Neural progenitor cell (in vitro differentiated cells): ENCODE data around the gene SLC39A10.

DNA sequence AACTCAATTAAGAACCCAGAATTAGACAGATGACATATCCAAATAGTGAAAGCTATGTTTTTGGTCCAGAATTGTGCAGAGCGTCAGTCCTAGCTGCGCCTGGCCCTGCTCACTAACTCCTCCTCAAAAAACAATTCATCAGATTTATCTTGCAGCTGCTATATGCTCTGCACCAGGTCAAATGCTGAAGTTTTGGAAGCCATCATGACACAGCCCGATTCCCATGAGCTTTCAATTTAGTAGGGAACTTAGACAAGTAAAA, 20.0 kb upstream of the NAB1 start:
- RAMPAGE, long total RNA, result no peak

- RAMPAGE, long total RNA, result no peak
Measured at GRCh38 chr2:190683777-190684215, 34.9 kb downstream of the NAB1 start.

DNA sequence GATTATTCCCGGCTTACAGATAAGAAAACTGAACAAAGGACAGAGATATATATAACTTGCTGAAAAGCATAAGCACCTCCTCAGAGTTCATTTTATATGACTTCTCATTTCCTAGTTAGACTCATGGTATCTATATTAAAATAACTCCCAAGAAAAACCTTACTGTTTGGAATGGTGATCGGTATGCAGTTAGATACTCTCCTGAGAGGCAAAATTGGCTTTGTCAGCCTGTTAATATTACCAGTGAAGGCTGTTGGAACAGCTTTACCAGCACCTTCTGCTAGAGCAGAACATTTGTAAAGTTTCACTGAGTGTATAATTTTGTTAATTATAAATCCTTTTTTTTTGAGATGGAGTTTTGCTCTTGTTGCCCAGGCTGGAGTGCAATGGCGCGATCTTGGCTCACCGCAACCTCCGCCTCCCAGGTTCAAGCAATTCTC, 17.7 kb downstream of the GLS start:
- RAMPAGE, long total RNA, result no peak

DNA sequence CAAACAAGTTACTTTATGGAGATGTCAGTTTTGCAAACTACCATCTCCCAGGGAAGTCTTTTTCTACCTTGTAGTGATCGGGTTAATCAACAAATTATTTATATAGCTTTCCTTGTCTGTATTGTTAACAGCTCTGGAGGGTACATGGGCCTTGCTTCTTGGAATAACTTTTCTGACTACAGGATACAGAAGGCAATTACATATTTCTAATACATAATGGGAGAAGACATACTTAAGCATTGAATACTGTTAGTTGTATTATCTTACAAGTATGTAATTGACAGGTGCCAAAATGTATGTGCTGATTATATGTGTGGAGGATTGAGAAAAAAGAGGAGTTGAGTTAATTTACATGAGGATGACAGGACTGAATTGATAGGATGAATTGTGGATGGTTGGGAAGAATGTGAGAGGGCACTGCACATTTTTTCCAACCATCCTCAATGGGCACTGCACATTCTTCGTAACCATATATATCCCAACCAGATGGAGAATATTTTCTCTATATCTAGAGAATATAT, 27.1 kb downstream of the GLS start:
- RAMPAGE, long total RNA, result no peak

- RAMPAGE, long total RNA, result no peak
Measured at GRCh38 chr2:190969208-190970265, 44.4 kb downstream of the STAT1 start.

GRCh38 chr2:190986124-190987112, 27.6 kb downstream of the STAT1 start:
- RAMPAGE, long total RNA, result no peak

DNA sequence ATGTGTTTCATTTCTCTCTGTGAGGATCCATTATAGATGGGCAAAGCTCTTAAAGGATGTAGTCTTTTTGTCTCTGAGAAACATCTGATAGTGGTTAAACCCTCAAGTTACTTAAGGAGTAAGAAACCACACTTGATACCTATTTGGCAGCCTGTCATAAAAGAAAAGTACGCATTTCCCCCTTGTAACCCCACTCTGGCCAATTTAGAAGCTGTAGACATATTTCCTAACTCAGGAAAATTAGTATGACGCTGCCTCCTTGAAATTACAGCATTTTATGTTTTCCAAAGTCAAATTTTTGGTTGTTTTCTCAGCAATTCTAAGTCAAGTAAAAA, 2.0 kb downstream of the STAT4 start:
- RAMPAGE, long total RNA, result no peak

GRCh38 chr2:191169449-191170296, 18.9 kb upstream of the STAT4 start:
- RAMPAGE, long total RNA, result no peak

- RAMPAGE, long total RNA, result no peak
Measured at GRCh38 chr2:191202496-191203298, 42.5 kb upstream of the MYO1B start.

DNA sequence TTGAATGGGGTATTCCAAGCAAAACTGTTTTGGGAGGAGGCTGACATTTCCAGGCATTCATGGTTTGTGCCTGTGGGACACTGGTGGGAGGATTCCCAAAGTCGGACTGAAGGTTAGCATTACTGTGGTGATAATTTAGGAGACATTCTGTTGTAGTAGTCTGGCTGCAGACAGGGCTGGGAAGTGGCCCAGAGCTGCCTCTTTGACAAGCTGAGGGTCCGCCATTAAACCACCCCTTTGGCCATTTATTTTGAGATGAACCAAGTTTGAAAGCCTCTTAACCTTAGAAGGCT, 1.8 kb downstream of the MYO1B start:
- RAMPAGE, long total RNA, result no peak

DNA sequence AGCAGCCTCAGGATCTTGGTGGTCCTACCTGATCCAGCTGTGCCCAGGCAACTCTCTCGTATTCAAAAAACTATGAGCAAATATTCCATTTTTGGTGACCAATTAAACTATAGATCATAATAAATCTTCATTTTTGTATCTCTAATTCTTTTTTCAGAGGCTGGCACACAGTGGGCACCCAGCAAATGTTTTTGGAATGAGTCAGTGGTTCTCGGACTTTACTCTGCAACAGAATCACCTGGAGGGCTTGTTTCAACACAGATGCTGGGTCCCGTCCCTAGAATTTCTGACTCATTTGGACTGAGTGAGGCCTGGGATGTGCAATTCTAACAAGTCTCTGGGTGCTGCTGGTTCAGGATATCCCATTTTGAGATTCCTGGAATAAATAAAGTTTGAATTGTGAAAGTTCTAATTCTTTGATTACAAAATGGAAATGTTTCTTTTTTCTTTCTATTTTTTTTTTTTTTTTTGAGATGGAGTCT, 83.9 kb upstream of the NABP1 start:
- RAMPAGE, long total RNA, result no peak

DNA sequence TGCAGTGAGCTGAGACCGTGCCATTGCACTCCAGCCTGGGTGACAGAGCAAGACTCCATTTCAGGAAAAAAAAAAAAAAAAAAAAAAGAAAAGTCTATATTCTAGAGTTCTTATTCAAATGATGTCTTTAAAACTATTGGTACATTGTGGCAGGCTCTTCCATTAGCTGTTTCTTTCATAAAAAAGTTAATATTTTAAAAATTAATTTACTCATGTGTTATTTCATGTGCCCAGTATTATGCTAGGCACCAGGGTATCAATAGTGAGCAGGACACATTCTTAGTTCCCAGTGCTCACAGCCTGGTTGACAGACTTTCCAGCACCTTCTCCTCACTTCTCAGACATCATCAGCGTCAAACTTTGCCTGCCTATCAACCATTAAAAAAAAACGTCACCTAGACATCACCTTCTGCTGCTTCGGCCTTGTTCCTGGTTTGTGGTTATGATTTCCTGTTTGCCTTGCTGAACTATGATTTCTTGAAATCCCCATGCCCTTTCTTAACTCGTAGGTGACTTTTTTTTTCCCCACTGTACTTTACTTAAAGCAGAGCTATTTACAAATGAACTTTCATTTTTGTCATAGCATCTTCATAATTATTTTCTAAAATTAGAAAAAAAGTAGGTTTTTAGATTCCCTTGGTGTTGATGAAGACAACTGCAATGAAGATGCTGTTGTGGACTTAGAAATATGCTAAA, 60.4 kb upstream of the NABP1 start:
- RAMPAGE, long total RNA, result no peak

GRCh38 chr2:191680089-191680847, 2.3 kb downstream of the NABP1 start:
- RAMPAGE, long total RNA, result no peak

DNA sequence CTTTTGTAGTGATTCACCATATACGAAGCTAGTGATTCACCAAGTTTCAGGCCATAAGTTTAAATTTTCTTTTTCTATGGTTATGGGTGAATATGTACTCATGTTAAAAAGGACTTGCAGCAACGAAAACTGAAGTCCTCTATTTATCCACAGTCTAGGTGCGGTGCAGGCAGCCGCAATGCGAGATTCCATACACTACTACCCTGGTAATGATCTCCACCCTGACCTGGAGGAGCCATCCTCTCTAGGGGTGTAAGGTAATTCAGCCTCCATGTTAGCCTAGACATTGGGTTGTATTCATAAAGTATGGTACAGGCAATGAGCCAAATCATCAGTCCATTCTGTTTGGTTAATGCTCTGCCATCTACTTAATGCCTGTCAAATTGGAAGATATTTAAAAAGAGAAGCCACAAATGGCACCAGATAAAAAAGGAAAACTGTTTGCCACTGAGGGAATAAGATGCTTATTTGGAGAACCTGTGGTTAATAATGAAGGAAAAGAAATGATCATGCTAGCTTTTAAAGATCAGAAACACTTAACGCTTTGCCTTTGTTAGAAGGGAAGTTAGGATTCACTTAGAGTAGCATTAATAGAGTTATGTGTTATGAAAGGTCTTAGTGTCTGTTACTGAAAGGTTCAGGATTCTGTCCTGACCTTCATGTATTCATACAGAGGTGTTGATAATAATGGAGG, 4.5 kb downstream of the NABP1 start:
- RAMPAGE, long total RNA, result no peak

DNA sequence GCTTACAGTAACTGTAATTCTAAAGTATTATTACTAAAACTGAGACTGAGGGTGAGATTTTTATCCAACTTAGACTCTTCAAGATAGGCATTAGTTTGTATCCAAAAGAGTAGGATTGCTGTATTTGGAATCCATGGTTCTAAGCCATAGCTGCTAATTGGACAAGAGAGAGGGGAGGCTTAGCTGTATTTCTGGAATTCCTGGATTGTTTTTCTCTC, 39.4 kb downstream of the TMEFF2 start:
- RAMPAGE, long total RNA, result no peak

DNA sequence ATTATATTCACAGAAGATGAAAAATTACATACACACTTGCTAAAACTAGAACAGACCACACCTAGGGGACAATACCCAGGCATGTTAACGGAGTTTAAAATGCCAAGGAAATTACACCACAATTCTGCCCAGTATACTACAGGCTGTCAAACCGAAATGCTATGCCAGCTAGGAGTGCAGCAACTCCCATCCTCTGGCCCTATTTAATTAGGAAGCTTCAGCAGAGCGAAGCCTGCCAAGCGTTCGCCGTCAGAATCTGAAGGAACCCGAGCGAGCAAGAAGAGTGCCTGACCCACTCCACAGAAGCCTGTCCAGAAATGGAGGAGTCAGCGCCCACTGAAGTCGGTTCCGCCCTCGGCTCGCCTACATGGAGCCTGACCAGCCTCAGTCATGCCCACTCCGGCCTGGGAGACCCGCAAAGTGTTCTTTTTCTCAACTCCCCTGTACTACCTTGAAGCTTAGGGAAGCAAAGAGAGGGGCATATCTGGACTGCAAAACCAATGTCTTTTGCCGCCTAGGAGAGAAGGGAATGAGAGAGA, 1.5 kb downstream of the TMEFF2 start:
- RAMPAGE, long total RNA, result no peak

- RAMPAGE, long total RNA, result start-site peak on the plus strand at chr2:195657201-195657266, 668 and 1,791 reads in 2 replicates
Measured at GRCh38 chr2:195656509-195657409, at the start of gene SLC39A10. Gene SLC39A10, plus strand, starts transcription at chr2:195657226.

GRCh38 chr2:196149638-196150483, 21.5 kb downstream of the STK17B start:
- RAMPAGE, long total RNA, result no peak

DNA sequence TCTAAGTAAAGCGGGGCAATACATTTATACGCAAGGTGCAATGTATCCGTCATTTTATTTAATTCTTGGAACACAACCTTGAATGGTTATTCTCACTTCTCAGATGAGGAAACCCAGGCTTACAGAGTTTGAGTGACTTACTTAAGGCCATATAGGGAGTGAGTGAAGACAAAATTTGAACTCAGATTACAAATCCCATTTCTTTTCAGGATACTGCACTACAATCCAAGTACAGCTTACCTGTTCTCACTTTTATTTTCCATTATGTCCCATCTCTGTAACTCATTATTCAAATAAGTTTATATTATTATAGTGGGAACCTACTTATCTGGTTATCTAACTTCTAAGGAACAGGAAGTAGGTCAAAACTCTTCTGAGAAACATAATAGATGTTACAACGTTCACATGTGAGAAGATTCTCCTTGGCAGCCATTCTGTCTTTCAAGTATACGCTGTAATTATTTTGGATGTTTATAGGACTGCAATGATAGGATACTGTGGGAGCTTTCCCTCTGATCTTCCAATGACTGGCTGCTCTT, 12.3 kb upstream of the STK17B start:
- RAMPAGE, long total RNA, result no peak

GRCh38 chr2:196797726-196798079, 1.8 kb downstream of the GTF3C3 start:
- RAMPAGE, long total RNA, result no peak